Mesenchymal stem cell of the bone marrow (primary cell): ENCODE data around the genes OR5T2, OR9G4, TNKS1BP1, YPEL4 and OR10W1.

GRCh38 chr11:56234047-56234569, at the start of gene OR5T2:
TSS of gene OR5T2 (minus strand) at chr11:56234255.
- CAGE, long polyA plus RNA = no peak

DNA sequence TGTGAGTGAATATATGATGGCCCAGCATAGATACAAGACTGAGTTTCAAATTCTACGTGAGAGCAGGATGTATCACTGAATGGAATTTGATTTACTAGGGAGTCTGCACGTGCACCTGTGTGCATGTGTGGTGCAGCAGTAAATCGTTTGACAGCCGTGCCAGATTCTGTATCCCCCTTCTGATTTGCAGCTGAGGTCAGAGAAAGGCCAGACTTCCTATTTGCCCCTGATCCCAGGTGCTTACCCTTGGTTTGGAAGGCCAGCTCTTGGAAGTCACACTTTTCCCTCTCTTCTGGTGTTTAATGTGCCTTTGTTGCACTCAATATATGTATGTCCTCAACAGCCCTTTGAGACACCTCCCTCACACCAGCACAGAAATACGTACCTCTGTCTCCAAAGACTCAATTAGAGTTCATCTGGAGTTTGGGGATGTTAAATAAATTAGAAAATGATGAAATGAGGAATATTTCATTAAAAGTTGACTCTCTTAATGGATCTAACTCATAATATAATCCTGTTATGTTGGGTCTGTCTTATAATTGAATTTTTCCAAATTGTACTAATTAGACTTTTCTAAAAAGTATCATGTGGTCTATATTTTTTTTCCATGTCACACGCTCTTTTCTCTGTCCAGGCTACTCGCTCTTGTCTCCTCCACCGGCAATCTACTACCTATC, at the start of gene OR9G4:
Gene OR9G4, minus strand, starts transcription at position 286 of the 677 bp plus-strand sequence.
- CAGE, long polyA plus RNA = no peak

GRCh38 chr11:57235029-57235500, 2.0 kb downstream of the APLNR start:
- CAGE, long polyA plus RNA = no peak

- CAGE, long polyA plus RNA = no peak
Measured at GRCh38 chr11:57275625-57276038, 38.6 kb upstream of the APLNR start.

DNA sequence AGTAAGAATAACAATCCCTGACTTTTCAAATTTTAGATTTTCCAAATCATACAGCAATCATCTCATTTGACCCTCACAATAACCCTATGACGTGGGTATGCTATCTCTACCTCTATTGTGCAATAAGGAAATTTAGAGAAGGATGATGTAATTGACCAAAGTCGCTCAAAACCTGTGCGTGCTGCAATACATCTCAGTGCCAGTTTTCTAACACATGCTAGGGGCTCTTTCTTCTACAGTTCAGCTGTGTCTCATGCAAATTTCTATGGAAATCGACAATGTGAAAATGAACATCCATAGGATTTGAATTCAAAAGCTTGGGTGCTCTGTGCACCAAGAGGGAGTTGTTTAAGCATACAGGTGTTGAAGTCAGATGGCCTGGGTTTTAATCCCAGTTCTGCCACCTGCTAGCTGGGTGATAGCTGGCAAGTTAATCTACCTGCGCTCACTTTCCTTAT, 40.2 kb upstream of the APLNR start:
- CAGE, long polyA plus RNA = no peak

DNA sequence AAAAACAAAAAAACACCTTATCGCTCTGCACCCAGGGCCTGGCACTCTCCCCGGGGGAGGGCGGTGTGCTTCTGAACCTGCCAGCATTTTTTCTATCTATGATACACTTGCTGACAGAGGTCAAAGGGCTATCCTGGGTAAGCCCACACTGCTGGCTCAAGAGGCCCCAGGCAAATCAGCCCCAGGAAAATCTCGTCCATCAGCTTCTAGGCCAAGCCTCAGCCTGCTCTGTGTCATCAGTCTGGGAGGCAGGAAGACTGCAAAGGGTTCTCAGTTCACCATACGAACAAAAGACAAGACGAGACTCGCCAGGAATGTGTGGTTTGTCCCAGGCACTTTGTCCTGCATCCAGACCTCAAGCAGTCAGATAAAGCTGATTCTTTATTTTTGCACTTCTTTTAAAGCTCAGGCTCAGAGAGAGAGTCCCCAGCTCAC, 31.8 kb downstream of the TNKS1BP1 start:
- CAGE, long polyA plus RNA = no peak

DNA sequence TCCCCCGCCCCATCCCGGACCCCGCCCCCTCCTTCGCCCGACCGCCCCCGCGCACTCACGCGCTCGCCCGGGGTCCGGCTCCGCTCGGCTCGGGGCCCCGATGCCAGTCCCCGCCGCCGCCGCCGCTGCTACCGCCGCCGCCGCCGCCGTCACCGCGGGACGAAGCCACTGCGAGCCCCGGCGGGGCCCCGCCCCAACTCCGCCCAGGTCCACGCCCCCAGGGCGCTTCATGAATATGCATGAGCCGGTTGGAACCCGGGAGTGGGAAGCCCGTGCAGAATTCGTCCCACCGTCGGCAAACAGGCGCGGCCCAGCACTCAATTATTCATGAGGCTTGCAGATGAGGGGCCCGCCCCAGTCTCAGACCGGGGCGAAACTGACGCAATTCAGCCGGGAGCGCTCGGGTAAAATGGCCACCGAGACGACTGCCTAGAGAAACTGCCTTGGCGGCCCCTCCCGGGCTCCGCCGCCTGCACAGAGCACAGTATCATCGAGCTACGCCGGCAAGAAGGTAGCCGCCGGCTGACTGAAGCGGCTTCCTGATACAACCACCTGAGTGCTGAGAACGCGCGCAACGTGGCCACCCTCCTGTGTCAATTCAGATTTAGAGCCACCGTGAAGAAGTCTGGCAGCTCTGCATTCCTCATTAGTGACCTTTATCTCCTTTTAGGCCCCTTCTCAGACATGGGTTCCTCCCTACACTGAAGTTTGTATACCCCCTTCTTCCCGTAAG, at the start of gene TNKS1BP1:
Gene TNKS1BP1, minus strand, starts transcription at position 172 of the 733 bp plus-strand sequence.
- CAGE, long polyA plus RNA = no peak

GRCh38 chr11:57327208-57327583, 2.4 kb upstream of the TNKS1BP1 start:
- CAGE, long polyA plus RNA = no peak

DNA sequence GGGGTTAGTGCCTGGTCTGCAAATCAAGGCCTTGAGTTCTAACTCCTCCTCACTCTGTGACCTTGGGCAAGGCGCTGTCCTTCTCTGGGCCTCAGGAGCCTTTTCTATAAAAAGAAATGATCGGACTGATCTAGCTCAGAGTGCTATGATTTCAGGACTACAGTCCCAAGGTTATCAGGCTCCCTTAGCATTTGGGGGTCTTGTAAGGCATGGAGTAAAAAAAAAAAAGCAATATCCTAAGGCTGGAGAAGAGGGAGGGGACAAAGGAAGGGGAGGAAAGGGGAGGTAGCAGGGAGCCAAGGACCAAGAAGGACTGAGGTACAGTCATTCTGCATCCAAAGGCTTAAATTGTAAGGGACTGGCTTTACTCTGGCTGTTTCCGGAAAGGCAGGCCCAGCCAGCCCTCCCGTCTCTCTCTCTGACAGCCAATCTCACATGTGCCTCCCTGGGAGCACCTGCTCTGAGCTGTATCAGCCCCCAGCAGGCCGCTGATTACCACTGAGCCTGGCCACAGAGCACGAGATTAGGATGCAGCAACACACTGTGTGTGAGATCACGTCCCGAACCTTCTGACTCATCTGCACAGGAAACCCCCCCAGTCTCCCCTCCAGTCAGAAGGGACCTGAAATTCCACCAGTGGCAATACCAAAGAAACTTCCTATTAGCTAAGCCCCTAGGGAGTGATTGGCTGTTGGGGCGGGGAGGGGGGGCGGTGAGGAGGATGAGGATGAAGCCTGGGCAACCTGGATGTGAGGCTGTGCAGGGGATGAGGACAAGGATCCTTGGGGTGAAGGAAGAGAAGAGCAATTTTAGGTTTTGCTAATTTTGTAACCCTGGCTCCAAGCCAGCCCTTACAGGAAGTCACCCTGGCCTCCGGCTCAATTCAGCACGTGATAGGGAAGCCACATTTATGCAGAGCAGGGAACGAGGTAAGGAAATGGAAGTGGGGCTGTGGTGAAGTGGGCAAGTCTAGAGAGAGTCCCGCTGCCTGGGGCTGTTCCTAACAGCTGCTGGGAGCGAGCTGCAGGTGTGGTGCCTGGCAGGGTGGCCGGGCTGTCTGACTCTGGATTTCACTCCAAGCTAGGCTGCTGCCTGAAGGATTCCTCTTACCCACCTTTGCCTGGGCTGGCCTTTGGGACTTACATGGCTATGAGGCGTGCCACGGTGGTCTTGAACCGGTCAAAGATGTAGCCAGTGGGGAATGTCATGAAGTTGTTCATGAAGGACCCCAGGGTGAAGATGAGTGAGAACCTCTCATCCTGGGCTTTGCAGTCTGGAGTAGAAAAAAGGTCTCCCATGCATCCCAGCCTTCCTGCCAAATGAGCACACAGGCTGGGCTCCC, 2.1 kb downstream of the SLC43A3 start:
- CAGE, long polyA plus RNA = no peak

- CAGE, long polyA plus RNA = no peak
Measured at GRCh38 chr11:57485608-57486189, 25.4 kb downstream of the RTN4RL2 start.

GRCh38 chr11:57537766-57538090, 333 bp downstream of the SMTNL1 start:
- CAGE, long polyA plus RNA = no peak

- CAGE, long polyA plus RNA = no peak
Measured at GRCh38 chr11:57569271-57569871, 1.9 kb upstream of the UBE2L6 start.

- CAGE, long polyA plus RNA = no peak
Measured at GRCh38 chr11:57649735-57650470, at the start of gene YPEL4. TSS of gene YPEL4 (minus strand) at chr11:57649912.

DNA sequence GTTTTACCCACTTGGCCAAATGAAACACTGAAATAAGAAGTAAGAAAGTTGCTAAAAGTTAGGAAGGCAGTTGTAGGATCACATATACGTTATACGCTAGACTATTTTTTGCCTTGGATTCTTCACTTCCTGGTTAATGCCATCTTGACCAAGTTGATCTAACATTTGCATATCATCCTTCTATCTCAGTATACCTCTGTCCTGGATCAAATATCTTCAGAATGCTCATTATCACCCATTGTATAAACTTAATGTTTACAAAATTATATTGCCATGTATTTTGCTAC, 893 bp downstream of the ZDHHC5 start:
- CAGE, long polyA plus RNA = no peak

DNA sequence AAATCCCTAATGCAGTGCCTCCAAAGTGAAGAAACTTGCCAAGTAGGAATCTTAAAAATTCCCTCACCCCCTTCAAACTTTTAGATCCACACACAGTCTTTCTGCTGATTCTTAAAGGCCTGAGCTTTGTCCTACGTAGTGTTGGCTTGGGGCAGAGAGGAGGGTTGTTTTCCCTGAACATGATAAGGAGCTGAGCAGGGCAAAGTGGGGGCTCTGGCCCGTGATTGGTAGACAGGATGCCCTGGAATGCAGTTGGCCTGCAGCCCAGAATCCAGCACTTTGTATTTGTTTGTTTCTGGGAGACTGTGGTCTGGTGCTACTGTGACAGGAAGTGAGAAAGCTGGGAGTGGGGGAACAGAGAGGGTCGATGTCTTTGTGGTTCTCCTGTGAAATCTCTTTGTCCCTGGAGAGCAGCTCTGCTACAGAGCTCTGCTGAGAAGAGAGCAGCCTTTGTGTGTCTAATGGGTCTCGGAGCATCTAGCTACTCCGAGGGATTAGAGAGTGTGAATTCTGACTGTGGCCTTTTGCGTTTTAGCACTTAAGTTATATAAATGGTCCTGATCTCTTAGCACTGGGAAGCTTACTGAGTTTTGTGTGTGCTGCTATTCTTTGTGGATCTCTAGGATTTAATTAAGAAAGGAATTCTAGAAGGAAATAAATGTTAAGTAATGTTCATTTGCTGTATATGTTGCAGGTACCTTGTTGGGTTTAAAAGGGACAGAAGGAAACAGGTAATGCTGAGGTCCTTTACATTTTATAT, 17.0 kb downstream of the CTNND1 start:
- CAGE, long polyA plus RNA = no peak

- CAGE, long polyA plus RNA = no peak
Measured at GRCh38 chr11:57900283-57900887, 123.3 kb upstream of the OR9Q1 start.

DNA sequence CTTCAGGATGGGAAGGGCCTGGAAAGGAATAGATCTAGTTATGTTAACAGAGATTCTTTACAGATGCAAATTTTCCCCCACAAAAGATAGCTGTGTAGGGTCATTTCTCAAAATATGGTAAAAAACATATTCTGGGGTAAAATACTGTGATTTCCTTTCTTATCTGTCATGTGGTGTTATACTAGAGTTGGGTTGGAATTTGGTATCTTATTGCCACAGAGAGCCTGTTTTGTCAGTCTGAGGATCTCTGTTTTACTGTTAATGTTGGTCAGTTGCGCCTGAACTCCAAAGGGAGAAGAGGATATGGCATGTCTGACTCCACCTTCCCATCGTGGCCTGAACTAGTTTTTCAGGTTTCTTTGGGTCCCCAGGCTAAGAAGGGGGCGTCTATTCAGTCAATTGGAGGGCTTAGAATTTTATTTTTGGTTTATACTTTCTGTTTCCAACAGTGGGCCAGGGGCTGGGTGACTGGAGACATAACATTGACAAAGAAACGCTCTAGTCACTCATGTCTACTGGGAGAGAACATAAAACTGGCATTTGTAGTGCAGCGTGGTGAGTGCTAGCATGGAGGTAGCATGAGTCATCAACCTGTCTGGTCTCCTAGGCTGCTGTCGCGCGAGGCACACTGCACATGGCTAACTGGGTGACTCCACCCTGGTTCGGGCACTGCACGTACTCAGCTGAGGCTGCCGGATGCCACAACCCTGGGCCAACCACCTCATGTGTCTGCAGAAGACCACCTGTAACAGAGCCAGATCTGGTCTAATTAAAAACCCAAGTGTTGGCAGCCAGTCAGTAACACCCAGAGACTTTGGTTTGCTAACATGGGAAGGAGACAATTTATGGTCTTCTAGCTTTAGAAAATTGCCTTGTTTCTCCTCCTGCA, 120.1 kb upstream of the OR9Q1 start:
- CAGE, long polyA plus RNA = no peak

GRCh38 chr11:58002812-58003417, 20.8 kb upstream of the OR9Q1 start:
- CAGE, long polyA plus RNA = no peak

GRCh38 chr11:58268016-58268664, at the start of gene OR10W1:
TSS of gene OR10W1 (minus strand) at chr11:58268260.
- CAGE, long polyA plus RNA = no peak

- CAGE, long polyA plus RNA = no peak
Measured at GRCh38 chr11:58562336-58562918, 13.2 kb downstream of the LPXN start.